Metanephros (tissue), 2 donors: Measurements from ENCODE around the genes DHRS3 and CFAP107.

DNA sequence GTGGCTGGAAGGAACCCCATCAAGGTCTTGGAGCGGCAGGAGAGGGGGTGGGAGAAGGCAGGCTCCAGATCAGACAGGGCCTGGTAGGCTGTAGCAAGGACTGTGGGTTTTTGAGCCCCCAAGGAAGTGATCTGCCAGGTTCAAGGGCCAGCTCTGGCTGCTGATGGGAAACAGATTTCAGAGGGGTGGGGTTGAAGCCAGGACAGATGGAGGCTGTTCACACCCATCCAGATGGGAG lies 24.6 kb upstream of the VPS13D start:
- RAMPAGE, long total RNA, result no peak

DNA sequence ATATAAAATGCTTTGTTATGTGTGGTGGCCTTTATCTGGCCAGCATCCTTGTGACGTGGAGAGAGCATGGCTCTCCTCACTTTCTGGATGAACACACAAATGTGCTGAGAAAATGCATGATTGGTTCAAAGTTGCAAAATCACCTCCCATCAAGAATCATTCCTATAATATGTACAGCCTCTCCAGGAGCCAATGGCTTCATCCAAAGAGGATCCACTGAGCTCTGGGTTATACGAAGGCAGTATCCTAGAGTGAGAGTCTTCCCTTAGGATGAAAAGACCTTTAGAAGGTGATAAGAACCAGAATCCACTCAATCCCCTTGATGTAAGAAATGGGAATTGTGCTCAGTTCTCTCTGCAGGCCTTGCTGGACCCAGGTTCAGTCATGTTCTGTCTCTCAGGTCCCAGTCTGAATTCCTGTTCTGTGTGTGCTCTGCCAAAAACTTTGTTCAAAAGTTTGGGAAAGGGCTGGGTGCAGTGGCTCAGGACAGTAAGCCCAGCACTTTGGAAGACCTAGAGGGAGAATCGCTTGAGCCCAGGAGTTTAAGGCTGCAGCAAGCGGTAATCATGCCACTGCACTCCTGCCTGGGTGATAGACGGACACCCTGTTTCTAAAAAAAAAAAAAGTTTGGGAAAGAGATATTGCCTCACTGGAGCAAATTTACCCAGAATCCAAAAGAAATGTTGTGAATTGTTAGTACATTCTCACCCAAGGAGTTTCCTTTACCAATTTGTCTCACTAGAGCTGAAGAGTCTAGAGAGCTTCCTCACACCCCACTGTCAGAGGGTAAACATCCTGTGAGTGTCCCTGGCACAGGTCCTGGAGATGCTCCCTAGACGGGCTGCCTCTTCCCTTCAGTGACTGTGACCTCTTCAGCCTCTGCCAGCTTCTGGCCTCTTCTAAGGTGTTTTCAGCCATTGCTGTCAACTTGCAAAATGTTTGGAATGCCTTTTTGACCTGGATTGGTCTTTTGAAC lies 159.8 kb downstream of the DHRS3 start:
- RAMPAGE, long total RNA, result no peak

- RAMPAGE, long total RNA, result no peak
Measured at GRCh38 chr1:12459805-12460568, 158.0 kb downstream of the DHRS3 start.

- RAMPAGE, long total RNA, result no peak
Measured at GRCh38 chr1:12596439-12597101, 21.4 kb downstream of the DHRS3 start.

DNA sequence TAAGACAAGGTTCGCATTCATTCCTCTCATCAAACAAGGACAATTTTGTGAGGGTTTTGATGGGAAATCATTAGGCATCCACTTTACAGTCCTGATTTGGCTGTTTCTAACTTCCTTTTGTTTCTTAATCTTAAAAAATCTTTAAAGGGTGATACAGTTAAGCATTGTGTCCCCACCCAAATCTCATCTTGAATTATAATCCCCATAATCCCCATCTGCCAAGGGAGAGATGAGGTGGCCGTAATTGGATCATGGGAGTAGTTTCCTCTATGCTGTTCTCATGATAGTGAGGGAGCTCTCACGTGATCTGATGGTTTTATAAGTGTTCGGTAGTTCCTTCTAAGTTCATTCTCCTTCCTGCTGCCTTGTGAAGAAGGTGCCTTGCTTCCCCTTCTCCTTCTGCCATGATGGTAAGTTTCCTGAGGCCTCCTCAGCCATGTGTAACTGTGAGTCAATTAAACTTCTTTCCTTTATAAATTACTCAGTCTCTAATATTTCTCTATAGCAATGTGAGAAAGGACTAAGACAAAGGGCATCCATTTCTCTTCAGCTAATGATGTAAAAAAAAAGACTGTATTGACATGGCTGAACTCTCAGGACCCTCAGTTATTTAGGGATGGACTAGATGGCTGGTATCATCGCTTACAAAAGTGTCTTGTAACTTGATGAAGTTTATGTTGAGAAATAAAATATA lies 10.7 kb downstream of the DHRS3 start:
- RAMPAGE, long total RNA, result no peak

DNA sequence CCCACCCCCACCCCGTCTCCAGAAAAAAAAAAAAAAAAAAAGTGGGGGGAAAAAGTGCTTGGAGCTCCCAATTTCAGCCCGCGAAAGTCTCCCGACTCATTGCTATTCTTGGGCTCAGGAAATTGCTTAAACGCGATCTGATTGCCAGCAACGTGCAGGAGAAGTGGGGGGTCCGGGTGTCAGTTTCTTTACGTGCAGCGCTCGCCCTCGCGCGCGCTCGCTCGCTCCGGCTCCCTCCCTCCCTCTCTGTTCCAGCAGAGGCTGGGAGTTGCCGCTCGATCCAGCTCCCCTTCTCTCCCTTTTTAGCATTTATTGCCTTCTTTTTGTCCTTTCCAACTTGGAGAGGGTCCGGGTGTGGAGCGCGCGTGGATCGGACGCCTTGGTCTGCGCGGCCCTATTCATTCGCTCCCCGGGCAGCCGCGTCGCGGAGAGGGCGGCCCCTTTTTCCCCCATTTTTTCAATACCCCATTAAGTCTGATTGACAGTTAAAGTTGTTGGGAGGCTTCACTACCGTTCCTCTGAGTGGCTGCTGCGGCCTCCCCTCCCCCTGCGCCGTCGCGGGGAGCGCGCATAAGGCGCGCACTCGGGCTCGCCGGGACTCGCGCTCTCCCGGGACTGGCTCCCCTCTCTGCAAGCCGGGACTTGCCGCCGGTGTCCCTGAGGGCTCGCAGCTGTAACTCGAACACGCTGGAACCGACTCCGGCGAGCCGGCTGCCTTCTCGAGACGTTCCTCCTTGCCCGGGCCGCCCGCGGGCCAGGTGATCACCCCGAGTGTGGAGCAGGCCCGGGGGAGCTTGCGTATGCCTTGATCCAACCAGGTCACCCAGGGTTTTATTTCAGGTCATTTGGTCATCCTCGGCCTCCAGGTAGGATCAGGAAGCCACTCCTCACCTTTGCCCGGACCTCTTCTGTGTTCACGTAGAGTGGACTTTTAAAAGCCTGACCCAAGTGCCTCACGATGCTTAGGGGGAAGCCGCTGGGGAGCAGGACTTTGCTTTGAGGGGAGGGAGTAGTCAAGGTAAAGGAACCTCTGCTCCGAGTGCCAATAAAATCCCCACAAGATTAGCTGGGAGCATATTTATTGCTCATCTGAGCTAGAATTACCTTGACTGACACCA lies at the start of gene DHRS3:
Gene DHRS3, minus strand, starts transcription at position 373 of the 1,118 bp plus-strand sequence.
- RAMPAGE, long total RNA, result no peak

GRCh38 chr1:12746047-12746459 lies at the start of gene CFAP107:
TSS of gene CFAP107 (plus strand) at chr1:12746200.
- RAMPAGE, long total RNA, result no peak

DNA sequence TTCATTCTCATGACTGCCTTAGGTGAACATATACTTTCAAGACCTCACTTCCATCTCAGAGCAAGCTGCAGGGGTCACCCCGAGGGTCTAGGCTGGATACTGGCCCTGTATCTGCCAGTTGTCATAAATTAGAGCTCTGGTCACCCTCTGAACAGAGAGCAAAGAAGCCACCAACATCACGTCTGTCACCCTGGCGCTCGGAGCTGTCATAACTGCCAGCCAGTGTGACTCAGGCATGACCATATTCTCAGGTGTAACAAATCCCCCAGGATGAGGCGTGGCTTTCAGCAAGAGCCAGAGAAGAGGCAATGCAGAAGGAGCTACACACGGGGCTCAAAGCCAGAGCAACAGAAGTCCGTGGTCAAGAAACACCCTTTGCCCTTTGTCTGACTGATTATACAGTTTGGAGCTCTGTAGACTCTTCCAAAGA lies 39.9 kb downstream of the PRAMEF20 start:
- RAMPAGE, long total RNA, result no peak

GRCh38 chr1:13512765-13513557 lies 842 bp downstream of the LRRC38 start:
- RAMPAGE, long total RNA, result no peak

DNA sequence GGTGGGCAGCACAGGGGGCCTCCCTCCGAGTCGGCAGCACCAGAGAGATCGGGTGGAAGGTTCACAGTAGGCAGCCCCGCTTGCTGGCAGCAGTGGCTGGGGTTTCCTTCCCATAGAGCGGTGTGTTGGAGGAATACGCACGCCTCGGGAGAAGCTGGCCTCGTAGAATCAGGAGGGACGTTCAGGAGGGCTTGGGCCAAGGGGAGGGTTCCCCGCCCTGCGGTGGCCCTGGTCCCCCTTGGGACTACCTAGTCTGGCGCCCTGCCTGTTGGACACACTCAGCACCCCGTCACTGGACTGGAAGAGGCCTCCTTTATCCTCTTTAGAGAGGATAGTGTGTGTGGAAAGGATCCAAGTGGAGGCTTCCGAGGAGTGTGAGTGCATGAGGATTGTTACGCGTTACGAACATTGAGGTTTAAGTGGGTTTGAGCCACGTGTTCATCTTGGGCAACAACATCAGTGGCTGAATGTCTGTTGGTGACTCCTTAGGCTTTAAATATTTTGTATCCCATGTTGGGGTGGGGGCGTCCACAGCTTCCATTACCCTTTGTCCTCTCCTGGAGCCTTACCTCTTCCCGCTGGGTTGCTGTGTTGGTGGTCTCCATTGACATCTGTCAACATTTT lies 821 bp downstream of the PDPN start:
- RAMPAGE, long total RNA, result no peak

- RAMPAGE, long total RNA, result no peak
Measured at GRCh38 chr1:13661525-13661912, 38.5 kb upstream of the PRDM2 start.

- RAMPAGE, long total RNA, result no peak
Measured at GRCh38 chr1:13702262-13702659, 2.3 kb downstream of the PRDM2 start.

DNA sequence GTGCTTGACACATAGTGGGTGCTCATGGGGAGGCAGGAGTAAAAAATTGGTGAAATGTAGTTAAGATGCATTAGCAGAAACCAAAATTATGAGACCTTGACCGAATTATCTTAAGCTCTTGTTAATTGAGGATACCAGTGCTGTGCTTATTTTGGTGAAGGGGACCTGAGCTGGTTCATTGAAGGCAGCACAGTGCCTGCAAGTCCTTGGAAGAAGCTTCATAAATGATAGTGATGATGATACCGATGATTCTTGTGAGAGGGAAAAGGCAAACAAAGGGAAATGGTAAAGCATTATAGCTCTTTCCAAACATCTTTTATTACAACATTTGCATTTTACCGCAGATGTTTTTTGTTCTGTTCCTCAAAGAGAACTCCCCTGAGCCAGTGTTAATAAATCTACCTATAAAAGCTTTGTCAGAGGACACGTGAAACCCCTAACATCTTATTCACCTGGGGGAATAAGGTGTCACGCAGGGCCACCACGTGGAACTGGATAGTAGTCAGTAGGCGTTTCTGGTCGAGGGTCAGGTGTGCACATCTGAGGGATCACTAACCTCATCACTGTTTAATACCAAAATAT lies 13.4 kb downstream of the PRDM2 start:
- RAMPAGE, long total RNA, result no peak

DNA sequence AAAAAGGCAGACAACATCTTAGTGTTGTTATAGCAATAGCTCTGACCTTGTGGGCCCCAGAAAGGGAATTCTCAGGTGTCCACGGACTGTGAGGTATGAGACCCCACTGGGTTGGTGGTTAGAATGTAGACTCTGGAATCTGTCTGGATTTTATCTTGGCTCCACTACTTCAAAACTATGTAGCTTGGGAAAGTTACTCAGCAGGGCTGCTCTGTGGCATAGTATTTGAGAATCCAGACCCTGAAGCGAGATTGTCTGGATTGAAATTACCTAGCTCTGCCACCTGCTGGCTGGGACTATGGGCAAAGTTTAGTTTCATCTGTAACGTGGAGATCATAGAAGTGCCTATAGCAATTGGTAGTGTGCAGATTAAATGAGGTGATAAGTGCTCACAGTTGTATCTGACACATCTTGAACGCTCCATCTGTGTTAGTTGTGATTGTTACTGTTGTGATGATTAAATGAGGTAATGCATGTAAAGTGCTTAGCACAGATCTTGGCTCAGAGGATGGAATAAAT lies 25.8 kb downstream of the PRDM2 start:
- RAMPAGE, long total RNA, result no peak

DNA sequence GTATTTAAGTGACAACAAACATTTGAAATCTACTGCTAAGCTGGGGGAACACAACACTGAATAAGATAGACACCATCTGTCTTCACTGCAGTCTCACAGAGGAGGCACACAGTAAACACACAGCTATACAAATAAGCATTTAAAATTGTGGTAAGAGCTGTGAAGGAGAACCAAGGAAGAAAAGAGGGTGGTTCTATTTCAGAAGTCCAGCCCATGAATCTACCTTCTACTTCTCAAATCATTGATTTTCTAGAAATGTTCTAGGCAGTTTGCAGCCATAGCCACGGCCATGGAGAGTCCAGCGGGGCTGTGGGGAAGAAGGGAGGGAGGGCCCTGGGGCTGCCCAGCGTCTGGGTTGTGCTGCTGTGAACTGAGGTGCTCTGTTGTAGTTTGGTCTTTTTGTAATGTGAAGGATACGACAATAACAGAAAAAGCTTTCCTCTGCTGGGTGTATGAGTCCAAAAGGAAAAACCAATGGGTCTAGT lies 28.2 kb downstream of the PRDM2 start:
- RAMPAGE, long total RNA, result no peak

DNA sequence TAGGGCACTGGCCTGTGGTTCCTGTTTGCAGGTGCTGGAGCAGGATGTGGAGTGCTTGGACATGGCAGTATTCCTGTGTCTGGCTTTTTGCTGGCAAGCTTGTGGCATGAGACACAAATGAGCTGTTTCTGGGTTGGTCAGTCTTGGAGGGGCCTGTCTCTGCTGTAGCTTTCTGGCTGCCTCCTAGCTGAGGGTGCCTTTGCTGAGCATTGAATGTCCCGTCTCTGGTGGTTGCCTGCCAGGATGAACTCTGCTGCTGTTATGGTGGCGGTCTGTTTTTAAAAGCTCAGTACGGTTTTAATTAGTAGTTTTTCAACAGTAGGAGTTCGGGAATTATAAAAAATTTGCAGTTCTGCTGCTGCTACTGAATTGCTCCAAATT lies 54.8 kb downstream of the PRDM2 start:
- RAMPAGE, long total RNA, result no peak

DNA sequence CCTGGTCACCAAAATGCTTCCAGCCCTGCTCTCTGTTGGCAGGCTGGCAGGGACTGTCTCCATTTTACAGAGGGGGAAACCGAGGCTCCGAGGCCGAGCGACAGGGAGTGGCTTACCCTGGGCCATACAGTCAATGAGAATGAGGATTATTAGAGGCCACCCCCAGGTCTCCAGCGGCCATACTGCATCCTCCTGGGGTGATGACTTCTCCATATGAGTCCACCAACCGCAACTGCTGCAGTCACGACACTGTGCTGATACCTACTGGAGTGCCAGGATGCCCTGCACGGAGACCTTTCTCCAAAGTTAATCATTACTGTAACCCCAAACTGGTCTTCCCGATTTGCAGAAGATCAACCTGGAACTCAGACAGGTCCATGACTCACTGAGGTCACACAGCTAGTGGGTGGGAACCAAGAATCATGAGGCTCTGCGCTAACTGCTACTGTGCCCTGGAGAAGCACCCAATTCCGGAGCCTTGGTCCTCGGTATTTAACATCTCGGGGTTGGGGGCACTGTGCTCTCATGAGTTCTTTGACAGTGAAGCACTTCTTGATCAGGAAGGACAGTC lies 112.9 kb downstream of the PRDM2 start:
- RAMPAGE, long total RNA, result no peak

DNA sequence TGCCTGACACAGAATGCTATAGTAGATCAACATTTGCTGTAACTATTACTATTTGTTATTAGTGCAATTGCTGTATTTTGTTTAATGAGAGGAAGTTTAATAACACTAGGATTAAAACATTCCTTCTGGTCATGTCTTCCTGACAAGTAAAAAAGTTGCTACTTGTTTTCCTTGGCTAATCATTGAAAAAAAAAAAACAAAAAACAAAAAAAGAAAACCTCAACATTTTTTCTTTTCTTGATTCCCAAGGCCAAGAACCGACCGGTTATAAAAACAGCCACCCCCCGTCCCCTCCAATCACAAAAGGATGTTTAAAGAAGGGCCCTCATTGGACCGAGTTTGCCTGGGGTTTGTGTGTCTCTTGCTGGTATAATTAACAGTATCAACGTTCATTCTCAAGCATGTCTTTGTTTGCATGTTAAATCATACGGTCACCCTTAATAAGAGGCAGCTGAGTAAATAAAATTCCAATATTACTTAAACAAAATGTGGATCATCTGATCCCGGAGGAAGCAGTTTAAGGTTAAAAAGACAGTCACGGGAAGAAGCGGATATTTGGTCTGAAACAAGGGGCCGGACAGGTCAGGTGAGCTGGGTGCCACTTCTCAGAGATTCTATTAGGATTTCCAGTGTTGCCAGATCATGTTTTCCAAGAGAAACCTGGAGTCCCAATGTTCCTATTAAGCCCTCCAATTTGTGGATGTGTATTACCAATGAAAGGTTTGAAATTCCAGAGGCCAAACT lies 201.0 kb downstream of the PRDM2 start:
- RAMPAGE, long total RNA, result no peak

DNA sequence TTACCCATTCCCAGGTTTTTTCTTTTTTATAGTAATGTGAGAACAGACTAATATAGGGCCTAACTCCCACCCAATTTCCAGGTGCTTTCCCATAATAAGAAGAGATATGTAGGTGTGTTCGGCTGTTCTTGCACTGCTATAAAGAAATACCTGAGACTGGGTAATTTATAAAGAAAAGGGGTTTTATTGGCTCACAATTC lies 210.6 kb downstream of the PRDM2 start:
- RAMPAGE, long total RNA, result no peak

DNA sequence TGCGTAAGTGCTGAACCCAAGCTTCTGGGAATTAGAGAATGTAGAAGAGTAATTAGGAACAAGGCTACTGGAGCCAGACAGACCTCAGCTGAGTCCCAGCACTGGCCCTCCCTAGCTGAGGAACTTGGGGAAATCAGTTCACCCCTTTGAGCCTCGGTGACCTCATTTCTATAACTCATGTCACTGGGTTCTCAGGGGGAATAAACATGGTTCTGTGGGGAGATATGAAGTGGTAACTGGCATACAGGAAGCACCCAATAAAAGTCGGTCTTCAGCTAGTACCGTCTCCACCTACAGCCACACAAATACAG lies 44.6 kb upstream of the KAZN start:
- RAMPAGE, long total RNA, result no peak